Thoracic aorta endothelial cell (primary cell): ENCODE results near the genes FAM110A, PSMF1 and NOP56.

GRCh38 chr20:833098-834417 lies at the start of gene FAM110A:
Gene FAM110A (plus strand): TSS chr20:833715.
- CAGE, long polyA plus RNA, result no peak

DNA sequence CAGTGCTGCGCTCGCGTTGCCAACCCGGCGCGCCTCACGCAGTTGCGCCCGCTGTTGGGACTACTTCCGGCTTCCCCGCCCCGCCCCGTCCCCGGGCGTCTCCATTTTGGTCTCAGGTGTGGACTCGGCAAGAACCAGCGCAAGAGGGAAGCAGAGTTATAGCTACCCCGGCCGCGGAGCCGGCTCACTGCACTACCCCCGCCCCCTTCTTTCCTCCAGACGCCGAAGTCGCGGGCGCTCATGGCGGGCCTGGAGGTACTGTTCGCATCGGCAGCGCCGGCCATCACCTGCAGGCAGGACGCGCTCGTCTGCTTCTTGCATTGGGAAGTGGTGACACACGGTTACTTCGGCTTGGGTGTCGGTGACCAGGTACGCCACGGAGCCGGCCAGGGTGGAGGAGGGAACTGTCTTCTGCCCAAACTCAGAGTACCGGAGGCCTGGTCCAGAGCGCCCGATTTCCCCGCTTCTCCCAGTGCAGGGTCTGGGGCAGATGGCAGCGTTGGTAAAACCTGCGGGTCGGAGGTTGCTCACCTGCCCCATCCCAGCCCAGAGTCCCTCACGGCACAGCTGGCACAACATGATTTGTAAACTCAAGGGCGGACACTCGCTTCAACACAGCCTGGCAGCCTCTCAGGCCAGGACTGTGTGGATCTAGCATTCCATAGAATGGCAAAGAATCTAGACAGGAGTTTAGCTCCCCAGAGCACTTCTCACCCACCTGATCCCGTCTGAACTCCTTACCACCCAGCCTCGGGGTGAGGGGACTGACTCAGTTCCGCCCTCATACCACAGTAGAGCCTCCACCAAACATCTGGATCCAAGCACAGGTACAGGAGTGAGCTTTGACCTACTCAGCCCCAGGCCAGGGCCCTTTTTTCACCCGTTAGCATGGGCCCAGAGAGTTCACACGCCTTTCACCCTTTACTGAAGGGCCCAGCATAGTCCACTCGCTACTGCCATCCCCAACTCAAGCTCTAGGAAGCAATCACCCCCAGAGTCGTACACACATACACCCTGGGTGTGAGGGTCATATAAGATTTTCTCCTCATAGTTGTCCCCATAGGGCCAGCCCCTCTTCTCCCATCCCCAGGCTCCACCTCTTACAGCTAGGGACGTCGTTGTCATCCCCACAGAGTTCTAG lies at the start of gene PSMF1:
Gene PSMF1 (plus strand): TSS at position 69 of the 1,141 bp plus-strand sequence.
- CAGE, long polyA plus RNA, result no peak

DNA sequence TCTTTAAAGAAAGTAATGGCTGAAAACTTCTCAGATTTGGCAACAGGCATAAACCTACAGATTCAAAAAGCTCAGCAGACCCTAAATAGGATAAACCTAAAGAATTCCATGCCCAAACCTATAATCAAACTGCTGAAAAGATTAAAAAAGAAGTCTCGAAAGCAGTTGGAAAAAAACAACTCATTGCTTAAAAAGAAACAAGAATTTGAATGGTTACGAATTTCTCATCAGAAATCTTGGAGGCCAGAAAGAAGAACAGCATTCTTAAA lies 28.5 kb downstream of the TMEM74B start:
- CAGE, long polyA plus RNA, result no peak

DNA sequence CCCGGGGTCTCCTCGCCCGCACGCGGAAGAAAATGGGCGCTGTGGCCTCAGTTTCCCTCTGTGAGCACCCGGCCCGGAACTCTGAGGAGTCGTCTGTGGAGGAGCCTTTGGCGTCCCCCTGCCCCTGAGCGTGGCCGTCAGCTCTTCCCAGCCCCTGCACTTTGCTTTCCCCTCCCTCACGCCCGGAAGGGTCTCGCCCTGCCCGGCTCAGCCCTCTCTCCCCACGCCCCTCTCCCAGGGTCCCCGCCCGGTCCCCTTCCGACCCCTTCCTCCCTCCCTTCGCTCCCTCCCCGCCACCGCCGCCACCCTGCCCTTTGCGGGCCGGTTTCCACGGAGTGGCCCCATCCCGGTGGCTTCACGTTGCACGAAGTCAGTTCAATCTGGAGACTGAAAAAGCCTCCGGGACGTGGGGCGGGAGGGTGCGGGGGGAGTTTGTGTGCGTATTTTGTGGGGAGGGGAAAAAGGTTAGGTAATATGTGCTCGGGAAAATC lies 540 bp downstream of the RAD21L1 start:
- CAGE, long polyA plus RNA, result no peak

GRCh38 chr20:1308896-1309437 lies 20.0 kb downstream of the SDCBP2 start:
- CAGE, long polyA plus RNA, result no peak

- CAGE, long polyA plus RNA, result no peak
These were observed 3.8 kb downstream of the SDCBP2 start for GRCh38 chr20:1324994-1325614.

GRCh38 chr20:1536764-1537147 lies 20.7 kb downstream of the SIRPD start:
- CAGE, long polyA plus RNA, result no peak

DNA sequence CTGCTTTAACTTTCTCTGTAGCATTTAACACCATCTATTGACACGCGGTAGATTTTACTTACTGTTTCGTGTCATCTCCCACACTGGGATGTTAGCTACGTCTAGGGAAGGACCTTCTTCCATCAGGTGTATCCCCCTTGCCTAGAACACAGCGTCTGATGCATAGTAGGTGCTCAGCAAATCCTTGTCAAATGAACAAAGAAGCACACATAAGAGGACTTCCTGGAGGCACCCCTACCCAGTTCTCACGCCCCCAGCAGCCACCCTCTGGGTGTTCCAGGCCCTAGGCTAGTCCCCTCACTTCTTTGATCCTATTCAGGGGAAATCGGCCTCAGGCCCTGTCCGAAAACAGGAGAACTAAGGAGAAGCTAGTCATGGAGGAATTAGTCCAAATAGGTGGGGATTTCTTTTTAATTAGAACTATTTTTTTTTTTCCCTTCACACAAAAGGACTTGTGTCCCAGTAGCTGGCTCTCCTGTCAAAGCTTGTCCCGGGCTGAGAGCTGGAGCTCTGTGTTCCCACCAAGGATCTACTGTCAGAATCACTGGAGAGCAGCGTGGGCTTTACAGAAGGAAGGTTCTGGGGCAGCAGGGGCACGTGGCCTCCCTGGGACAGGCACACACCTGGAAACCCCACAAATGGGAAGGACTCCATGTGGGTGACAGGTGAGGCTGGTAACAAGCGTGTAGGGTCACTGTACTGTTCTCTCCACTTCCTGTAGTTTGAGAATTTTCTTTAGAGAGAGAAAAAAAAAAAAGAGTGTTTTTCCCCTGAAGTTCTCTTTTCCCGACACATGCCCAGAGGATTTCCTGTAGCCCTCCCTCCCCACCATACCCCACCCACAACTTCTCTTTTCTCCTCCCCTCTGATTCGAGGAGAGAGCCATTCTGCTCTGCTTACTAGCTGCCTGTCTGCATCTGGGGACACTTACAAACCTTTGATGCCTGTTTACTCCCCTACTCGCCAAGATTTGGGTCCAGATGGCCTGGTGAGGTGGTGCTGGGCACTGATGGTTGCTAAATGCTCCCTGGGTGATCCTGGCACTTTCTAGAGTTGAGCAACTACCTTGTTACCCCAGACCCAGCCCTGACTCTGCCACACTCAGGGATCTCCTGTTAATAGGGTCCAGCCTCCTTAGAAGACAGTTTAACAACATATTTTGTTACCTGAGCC lies 84.3 kb upstream of the SIRPA start:
- CAGE, long polyA plus RNA, result no peak

GRCh38 chr20:1870709-1871684 lies 24.2 kb upstream of the SIRPA start:
- CAGE, long polyA plus RNA, result no peak

GRCh38 chr20:1890501-1891256 lies 4.5 kb upstream of the SIRPA start:
- CAGE, long polyA plus RNA, result no peak

GRCh38 chr20:1943528-1944208 lies 48.5 kb downstream of the SIRPA start:
- CAGE, long polyA plus RNA, result no peak

GRCh38 chr20:2300170-2300689 lies 4.4 kb downstream of the TGM3 start:
- CAGE, long polyA plus RNA, result no peak

DNA sequence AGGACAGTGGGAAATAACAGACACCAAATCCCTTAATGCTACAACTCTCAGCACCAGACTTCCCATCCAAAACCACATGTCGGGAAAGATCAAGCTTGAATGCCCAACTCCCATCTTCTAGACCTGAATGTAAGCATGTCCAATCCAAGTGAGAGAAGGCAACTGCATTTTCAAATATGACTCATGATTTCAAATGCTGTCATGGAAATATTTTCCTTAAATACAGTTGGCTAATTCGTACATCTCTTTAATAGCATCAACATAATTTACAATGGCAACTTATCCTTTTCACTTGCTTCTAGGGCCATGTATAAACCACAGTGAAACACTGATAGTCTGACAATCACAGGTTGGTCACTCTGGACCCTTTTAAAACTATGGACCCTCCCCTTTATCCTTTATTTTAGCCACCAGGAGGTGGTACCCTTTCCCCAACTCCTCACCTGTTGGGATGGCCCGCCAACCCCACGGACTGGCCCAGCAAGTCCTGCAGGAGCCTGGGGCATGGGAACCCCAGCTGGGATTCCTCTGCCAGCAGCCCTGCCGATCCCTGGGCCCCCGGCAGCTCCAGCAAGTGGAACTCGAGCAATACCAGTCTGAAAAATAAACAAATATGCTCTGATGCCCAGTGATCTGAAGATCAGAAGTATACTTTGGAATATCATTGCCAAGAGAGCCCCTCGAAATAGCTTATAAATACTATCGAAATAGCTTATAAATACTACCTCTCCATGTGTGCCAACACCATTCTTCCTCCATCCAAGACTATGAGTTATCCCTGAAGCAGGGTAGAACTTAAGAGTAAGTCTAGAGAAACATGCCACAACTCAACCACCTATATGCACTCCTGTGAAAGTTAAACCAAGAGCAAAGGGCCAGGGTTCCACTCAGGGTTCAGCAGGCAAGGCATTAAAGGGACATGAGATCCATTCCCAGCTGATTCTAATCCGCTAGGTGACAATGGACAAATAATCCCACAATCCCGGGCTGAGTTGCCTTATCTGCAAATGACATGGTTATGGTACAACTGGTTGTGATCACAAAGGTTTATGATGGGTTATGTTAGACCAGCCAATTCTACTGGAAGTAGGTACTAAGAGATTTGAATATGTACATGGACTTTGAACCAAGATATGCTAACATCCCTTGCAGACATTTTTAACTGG lies 6.9 kb downstream of the SNRPB start:
- CAGE, long polyA plus RNA, result no peak

DNA sequence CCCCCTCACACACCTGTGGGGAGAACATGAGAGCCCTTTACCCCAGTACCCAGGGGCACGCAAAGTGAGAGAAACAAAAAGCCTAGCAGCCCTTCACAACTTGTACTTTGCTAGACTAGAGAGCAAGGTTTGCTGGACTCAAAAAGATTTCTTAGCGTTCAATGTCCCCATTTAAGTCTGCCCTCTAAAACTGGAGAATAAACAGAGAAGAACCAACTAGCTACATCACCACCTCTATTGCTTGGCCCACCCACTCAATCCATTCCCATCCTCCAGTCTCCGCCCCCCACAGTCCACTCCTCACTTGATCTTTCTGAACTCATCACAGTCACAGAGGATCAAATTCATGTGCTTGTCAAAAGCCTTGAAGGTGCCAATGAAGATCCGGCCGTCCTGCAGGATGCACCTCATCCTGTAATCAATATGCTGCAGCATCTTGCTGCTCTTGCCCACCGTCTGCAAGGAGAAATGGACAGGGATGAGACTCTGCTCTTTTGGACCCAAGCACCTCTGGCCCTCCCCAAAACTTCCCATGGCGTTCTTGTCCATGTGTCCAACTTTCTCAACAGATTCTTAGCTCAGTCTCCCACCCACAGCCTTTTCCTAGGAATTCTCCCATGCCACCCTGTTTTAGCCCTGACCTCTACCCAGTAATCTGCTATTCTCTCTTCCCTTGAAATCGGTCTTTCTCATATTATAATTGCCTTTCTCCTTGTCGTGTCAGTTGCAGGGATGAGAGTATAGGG lies 3.1 kb downstream of the SNRPB start:
- CAGE, long polyA plus RNA, result no peak

DNA sequence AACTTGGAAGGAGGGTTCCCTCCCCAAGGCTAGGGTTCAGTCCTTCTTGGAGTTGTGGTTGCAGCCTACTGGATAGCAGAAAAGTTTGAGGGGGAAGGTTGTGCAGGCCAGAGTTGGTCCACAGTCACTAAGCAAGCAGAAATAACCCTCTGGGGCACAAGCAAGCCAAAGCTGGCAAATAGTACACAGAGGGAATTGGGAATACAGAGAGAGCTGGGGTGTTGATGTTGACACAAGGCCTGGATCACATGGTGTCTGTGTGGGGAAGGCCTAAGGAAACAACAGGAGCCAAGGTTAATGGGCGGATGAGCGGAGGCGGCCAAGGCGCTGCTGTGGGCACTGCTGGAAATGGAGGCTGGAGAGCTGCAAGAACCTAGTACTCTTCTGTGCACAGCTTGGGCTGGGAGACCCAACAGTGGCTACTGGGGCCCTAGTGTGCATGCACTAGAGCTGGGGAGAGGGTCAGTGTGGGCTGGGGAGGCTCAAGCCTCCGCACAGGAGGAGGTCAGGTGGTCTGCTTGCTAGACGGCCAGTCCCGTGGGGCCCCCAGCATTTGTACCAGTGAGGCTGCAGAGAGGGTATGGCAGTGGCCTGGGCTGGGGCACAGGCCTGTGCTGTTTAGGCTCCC lies 5.5 kb upstream of the SNRPB start:
- CAGE, long polyA plus RNA, result no peak

DNA sequence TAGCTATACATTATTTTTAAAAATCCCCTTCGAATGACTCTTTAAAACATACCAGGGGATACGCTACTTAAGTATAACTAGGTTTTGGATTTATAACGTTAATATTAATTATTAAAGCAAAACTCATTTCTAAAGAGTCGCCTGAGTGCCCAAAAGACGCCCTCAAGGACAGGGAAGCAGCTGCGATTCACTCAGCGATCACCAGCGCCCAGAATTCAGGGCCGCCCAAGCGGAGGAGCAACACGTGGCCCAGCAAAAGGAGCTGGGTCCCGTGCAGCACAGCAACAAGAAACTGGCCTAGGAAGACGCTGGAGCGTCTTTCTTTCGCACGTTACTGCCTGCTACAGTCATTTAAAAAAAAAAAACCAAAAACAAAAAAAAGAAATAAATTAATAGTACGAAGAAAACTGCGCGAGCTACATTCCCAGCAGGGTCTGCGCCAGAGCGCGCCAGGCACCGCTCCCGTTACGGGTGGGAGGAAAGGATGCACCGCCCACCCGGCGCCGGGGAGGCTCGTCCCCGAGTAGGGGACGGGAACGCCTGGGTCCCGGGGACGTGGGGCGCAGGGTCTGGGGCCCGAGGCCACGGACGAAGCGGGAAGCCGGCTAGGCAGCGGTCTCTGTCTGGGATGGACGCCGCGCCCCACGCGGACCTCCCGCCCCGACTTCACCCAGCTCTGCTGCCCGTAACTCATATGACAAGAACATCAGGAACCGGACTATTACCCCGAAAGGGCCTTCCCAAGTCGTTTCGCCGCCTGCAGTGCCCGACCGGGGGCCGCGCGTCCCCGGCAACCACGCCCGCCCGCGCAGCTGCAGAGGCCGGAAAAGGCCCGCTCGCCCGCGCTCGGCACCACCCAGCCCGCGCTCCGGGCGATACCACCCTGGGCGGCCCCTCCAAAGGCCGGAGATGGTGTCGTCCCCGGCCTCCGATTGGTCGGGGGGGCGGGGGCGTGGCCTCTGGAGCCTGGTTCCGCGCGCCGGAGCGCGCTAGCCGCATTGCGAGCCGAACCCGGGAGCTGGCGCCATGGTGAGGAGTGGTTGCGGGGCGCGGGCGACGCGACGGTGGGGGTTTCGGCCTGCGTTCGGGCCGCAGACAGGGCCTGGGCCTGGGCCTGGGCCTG lies at the start of gene NOP56:
Gene NOP56 (plus strand): TSS at position 998 of the 1,123 bp plus-strand sequence.
- CAGE, long polyA plus RNA, result no peak

DNA sequence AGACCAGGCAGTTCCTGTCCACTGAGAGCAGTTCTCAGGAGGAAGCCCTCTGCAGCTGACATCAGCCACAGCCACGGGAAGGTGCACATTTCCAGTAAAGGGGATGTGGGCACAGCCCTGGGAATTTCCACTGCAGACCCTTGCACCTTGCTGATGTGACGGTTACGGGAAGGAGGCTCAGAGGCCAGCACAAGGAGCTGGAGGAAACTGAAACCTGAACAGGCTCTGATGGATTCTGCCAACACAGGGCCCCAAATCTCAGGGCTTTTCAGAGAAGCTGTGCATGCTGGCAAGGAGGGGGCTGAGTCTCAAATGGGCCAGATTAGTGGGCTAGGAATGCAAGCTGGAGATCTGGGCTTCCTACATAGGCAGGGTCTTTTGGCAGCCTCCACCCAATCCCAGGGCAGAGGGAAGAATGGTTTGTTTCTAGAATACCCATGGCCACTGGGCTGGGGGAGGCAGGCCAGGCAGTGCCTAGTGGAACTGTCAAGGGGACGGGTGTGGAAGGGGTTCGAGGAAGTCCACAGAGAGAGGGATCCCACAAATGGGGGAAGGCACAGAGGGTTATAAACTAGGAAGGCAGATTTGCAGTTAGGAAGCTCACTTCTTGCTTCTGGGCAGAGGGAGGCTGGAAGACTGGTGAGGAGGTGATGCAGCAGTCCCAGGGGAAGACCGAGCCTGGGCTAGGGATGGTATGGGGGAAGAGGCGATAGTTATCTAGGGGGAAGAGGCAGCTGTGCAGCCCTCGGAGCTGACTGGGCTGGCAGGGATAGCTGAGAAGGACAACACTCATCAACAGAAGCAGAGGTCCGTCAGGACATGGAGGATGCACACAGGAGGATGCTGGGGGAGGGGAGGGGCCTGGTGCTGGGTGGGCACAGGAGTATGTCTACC lies 14.4 kb downstream of the EBF4 start:
- CAGE, long polyA plus RNA, result no peak

GRCh38 chr20:2870395-2870824 lies 2.9 kb upstream of the PTPRA start:
- CAGE, long polyA plus RNA, result no peak

GRCh38 chr20:2871607-2872144 lies 1.6 kb upstream of the PTPRA start:
- CAGE, long polyA plus RNA, result no peak

DNA sequence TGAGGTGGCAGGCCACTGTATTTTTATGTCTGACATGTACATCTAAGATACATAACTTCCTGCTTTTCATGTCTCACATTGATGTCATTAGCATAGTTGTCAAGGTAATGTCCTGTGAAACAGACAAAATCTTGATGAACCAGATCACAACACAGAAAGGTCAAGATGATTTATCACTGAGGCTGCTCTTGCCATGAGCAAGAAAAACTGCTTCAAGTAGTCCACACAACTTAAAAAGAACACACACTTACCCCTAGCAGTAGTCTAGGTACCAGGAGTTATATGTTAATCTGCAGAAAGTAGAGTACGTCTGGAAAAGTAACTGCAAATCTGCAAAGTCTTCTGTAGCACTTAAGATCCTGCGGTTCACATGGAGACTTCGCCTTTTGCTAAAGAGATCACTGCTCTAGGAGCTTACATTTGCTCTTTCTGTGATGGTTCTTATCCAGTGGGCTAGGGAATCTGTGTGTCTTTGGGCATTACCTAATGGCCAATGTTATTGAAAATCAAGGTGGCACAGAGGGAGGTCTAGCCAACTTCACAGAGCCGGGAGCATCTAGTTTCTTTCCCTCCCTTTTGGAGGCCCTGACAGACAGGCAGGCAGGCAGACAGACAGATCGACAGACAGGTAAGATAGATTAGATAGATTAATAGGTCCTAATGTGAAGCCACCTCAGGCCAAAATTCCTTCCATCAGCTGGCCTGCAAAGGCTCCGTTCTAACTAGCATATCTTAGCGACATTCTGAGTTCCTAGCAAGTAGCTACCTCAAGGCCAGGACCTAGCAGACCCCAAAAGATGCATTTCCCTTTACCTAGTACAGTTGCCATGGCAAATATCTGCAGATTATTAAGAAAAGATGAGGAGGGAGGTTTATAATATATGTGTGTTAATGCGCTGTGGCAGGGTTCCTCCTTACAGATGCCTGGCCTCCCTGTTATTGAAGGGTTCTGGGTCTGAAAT lies 49.8 kb upstream of the GNRH2 start:
- CAGE, long polyA plus RNA, result no peak